Cerebellum (tissue), 5 donors: ENCODE data around the genes NAT9 and MRPL58.

- PRO-cap, 3 experiments: peak in 3 of 3 experiments; most common plus-strand start chr17:74776499 (in 2); most common minus-strand start chr17:74776331 (in 2)
- RAMPAGE, long total RNA: no peak
Observed at GRCh38 chr17:74775896-74776694, at the start of gene NAT9. Gene NAT9 (minus strand): TSS chr17:74776345.

DNA sequence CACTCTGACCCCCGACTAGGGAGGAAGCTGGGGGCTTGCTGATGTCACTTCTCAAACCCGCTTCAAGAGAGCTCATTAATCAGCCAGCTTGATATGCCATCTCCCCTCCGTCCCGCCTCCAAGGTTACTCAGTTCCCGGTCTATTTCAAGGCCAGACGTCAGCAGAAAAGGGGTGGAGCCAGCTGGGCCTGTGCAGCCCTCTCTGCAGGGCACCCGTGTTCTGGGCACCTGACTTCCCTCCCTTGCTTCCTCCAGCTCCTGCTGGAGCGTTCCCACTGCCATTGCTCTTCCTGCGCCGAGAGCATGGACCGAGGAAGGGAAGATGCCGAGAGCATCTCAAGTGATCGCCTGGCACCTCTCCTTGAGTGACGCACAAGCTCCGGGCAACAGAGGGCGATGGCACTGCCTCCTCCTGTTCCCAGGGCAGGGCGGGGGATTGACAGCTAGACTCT is 29.2 kb downstream of the TMEM104 start:
- PRO-cap, 3 experiments: peak in 3 of 3 experiments; most common plus-strand start position 275 of the sequence (in 3); most common minus-strand start position 119 of the sequence (in 2)
- RAMPAGE, long total RNA: no peak

GRCh38 chr17:74839047-74839600 is 20.6 kb downstream of the GRIN2C start:
- PRO-cap, 3 experiments: no peak in any of the 3 experiments
- RAMPAGE, long total RNA: no peak

GRCh38 chr17:74874061-74874556 is 1.3 kb upstream of the FDXR start:
- PRO-cap, 3 experiments: no peak in any of the 3 experiments
- RAMPAGE, long total RNA: no peak

DNA sequence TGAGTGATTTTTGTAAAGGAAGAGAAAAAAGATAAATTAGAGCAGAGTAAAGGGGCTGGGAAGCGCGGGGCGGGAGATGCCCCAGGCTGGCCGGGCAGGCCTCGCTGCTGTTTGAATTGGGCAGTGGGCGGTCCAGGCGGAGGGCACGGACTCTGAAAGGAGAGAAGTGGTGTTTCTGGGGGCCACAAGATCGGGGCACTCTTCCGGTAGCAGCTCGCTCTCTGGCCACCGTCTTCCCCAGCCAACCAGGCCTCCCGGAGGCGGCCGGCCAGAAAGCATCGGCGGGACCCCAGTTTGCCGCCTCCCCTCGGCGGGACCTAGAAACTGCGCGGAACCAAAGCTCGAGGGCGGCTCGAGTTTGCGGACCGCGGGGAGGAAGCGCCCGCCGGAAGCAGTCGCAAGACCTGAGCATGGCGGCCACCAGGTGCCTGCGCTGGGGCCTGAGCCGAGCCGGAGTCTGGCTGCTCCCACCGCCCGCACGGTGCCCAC is at the start of gene MRPL58:
Gene MRPL58, plus strand, starts transcription at position 394 of the 489 bp plus-strand sequence.
- PRO-cap, 3 experiments: peak in 3 of 3 experiments; most common plus-strand start position 400 of the sequence (in 2); most common minus-strand start position 319 of the sequence (in 2)
- RAMPAGE, long total RNA: start-site peak on the plus strand centred at position 396 of the sequence, 23 bp wide, 353 and 54 reads in 2 replicates

- PRO-cap, 3 experiments: peak in 2 of 3 experiments; most common plus-strand start chr17:75046520 (in 1)
- RAMPAGE, long total RNA: no peak
Observed at GRCh38 chr17:75045956-75046817, 582 bp downstream of the ATP5PD start.

DNA sequence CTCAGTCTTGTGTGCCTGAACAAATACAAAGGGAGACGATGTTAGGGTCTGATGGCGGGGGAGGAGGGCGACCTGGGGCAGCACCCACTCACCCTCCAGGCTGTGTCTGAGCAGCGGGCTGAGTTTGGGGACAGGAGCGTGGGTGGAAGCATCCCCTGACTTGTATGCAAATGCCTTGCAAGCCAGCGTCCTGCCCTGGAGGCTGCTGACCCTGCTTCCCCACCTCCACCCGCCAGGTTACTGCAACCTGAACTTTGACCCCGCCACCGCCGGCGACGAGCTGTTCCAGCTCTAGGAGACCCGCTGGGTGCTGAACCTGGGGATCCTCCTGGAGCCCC is 10.8 kb upstream of the SLC16A5 start:
- PRO-cap, 3 experiments: no peak in any of the 3 experiments
- RAMPAGE, long total RNA: no peak

- PRO-cap, 3 experiments: peak in 1 of 3 experiments; most common minus-strand start chr17:75130426 (in 1)
- RAMPAGE, long total RNA: no peak
Observed at GRCh38 chr17:75130026-75130631, 1.4 kb downstream of the NT5C start.

- PRO-cap, 3 experiments: no peak in any of the 3 experiments
- RAMPAGE, long total RNA: no peak
Observed at GRCh38 chr17:75147907-75148246, 6.4 kb downstream of the JPT1 start.

DNA sequence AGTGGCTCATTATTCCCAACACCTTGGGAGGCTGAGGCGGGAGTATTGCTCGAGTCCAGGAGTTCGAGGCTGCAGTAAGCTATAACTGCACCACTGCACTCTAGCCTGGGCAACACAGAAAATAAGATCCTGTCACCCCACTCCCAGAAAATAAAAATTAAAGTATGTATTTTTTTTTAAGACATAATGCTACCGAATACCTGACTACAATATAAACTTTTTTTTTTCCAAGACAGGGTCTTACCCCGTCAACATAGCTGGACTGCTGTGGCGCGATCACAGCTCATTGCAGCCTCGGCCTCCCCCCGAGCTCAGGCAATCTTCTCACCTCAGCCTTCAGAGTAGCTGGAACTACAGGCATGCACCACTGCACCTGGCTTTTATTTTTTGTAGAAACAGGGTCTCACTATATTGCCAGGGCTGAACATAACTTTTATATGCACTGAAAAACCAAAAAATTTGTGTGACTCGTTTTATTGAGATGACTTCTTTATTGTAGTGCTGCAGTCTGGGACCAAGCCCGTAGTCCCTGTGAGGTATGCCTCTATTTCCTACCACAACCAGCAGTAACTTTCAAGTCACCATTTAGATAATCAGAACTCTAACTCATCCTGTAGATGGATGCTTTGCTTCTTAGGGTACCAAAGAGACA is 9.3 kb upstream of the JPT1 start:
- PRO-cap, 3 experiments: no peak in any of the 3 experiments
- RAMPAGE, long total RNA: no peak

- PRO-cap, 3 experiments: no peak in any of the 3 experiments
- RAMPAGE, long total RNA: no peak
Observed at GRCh38 chr17:75273023-75273838, 2.2 kb upstream of the MIF4GD start.

GRCh38 chr17:75316441-75316984 is 27.3 kb upstream of the SLC25A19 start:
- PRO-cap, 3 experiments: no peak in any of the 3 experiments
- RAMPAGE, long total RNA: no peak

GRCh38 chr17:75318689-75319602 is 29.7 kb upstream of the SLC25A19 start:
- PRO-cap, 3 experiments: no peak in any of the 3 experiments
- RAMPAGE, long total RNA: no peak

- PRO-cap, 3 experiments: no peak in any of the 3 experiments
- RAMPAGE, long total RNA: no peak
Observed at GRCh38 chr17:75455383-75455836, 1.0 kb upstream of the TMEM94 start.

DNA sequence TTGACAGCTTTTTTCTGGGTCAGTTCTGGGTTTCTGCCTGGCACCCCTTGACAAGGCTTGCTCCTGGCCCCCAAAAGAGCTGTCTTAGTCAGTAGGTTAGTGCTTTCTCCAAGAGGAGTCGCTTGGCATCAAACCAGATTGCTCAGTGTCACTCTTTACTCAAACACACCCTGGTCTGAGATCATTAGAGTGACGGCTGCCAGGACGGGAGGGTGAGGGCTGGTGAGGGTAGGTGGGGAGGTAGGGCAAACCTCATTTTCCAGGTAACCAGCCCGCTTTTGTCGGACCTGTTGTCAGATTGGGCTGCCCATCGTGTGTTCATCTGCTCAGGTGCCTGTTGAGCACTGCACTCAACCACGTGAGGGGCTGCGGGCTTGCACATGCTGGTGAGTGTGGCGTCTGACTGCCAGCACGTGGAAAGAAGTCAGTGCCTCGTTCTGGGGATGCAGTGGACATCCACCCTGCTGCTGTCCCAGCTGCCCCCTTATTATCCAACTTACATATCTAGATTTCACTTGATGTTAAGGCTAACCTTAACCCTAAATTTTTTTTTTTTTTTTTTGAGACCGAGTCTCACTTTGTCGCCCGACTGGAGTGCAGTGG is 12.5 kb downstream of the TMEM94 start:
- PRO-cap, 3 experiments: no peak in any of the 3 experiments
- RAMPAGE, long total RNA: no peak

GRCh38 chr17:75501237-75502367 is 13.7 kb downstream of the CASKIN2 start:
- PRO-cap, 3 experiments: no peak in any of the 3 experiments
- RAMPAGE, long total RNA: no peak

GRCh38 chr17:75534758-75536098 is 9.7 kb downstream of the LLGL2 start:
- PRO-cap, 3 experiments: no peak in any of the 3 experiments
- RAMPAGE, long total RNA: no peak

DNA sequence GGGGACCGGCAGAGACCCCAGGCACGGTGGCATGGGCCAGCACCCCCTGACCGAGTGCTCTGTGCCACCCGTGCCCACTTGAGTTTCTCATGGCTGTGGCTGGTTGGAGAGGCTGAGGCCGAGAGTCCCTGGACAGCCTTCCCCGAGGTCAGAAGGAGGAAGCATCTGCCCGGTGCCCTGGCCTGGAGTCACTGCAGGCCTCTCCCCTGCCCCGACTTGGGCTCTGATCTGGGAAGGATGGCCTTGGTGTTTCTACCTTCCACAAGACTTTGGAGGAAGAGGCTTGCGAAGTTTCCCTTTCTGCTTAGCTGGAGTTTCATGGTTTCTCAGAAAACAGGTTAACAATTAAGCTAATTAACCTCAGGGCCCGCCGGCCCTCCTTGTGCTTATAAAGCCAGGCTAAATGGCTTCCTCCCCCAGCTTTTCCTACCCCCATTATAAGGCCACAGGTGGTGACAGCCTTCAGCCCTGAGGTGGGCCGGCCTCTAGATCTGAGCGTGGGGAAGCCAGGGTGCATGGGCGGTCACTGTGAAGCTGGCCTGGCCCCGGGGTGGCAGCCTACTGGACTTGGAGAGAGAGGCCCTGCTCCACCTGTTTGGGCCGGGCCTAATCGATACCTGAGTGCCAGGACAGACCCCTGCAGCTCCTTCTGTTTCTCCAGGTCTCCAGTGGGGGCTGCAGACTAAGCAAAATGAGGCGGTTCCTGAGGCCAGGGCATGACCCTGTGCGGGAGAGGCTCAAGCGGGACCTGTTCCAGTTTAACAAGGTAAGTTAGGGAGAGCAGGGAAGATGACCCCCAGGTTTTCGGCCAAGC is 17.4 kb downstream of the LLGL2 start:
- PRO-cap, 3 experiments: no peak in any of the 3 experiments
- RAMPAGE, long total RNA: no peak

- PRO-cap, 3 experiments: no peak in any of the 3 experiments
- RAMPAGE, long total RNA: no peak
Observed at GRCh38 chr17:75557934-75558338, 29.7 kb upstream of the MYO15B start.

- PRO-cap, 3 experiments: no peak in any of the 3 experiments
- RAMPAGE, long total RNA: no peak
Observed at GRCh38 chr17:75616923-75617677, 16.1 kb upstream of the SMIM5 start.